Mesangial cell (primary cell): ENCODE measurements around a stretch of chr12.

GRCh38 chr12:124550636-124551172, 16.7 kb downstream of the NCOR2 start:
- RAMPAGE, long total RNA = no peak

- RAMPAGE, long total RNA = no peak
These were observed 108.5 kb downstream of the SCARB1 start for GRCh38 chr12:124755074-124755573.

GRCh38 chr12:124799939-124800442, 63.7 kb downstream of the SCARB1 start:
- RAMPAGE, long total RNA = no peak

- RAMPAGE, long total RNA = no peak
These were observed 3.7 kb upstream of the SCARB1 start for GRCh38 chr12:124867313-124867797.

- RAMPAGE, long total RNA = no peak
These were observed 1.2 kb downstream of the BRI3BP start for GRCh38 chr12:124994521-124995128.

- RAMPAGE, long total RNA = no peak
These were observed 36.4 kb upstream of the TMEM132B start for GRCh38 chr12:125149655-125150407.

DNA sequence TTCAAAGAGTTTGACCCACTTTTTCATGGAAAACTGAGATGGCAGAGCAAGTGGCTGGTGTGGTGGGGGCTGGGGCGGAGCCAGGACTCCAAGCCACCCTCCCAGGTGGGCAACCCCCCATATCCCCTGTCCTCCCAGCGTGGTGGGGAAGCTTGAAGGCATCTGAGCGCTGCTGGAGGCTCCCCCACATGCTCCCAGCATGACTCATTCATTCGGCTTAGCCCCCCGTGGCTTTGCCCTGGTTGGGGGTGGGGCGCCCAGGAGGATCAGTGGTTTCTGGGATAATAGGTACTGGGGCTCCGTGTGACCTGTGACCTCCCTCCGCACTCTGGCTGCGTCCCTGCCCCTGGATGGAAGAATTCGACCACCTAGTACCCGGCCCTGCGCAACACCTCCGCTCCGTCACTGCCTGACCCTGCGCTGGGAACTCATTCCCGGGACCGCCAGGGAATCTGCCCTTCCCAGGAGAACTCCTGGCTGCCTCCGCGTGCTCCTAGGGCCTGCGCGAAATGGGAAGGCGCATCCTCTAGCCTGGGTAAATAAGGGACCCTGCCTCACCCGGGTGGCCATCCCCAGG, 887 bp upstream of the TMEM132B start:
- RAMPAGE, long total RNA = no peak

DNA sequence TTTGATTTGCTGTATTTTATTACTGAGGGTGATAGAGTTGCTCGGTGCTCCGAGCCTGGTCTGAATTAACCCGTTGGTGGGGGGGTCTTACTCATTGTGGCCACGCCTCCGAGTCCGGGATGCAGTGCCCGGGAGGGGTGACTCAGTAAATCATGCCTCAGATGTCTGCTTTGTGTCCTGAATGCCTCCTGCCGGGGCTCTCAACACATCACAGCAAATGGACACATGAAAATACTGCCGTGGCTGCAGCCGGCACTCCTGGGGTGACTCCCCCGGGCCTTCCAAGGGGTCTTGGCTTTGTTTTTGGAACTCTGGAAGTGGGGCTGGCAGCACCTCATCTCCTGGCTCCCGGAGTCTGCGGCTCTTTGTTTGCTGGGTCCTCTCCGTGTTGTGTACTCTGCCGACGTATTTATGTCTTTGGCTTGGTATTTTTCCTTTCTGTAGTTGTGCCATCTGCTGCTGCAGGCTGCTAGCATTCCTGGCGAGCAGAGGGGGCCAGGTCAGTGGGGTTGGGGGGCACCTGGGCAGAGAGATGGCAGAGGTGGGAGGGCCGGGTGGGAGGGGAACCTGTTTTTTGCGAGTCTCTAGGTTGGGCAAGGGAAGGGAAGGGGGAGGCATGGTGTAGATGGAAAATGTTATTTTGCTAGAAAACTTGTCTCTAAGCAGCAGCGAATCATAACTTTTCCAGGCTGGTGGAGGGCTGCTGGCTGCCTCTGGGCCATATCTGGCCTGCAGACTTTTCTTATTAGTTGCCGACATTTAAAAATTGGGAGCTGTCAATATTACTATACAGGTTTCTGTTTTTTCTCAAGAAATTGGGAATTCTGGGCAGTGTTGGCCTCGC, 8.2 kb downstream of the TMEM132B start:
- RAMPAGE, long total RNA = no peak

- RAMPAGE, long total RNA = no peak
These were observed 154.7 kb downstream of the TMEM132B start for GRCh38 chr12:125340772-125341429.

DNA sequence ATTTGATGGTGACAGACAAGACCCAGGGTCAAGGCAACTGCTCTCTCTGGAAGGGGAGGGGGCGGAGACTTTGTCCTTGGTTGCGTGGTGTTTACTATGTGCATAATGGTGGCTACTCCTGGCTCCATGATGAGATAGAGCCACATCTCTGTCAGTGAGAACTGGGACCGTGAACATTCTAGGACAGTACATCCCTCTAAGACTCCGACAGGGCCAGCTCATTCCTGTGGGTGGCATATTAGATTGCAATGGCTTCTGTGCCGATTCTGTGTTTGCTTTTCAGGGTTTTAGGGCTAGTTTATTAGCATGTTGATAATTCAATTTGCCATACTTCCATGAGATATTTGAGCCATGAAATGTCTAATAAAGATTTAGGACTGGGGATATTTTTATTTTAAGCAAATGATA, 662.1 kb downstream of the TMEM132B start:
- RAMPAGE, long total RNA = no peak

DNA sequence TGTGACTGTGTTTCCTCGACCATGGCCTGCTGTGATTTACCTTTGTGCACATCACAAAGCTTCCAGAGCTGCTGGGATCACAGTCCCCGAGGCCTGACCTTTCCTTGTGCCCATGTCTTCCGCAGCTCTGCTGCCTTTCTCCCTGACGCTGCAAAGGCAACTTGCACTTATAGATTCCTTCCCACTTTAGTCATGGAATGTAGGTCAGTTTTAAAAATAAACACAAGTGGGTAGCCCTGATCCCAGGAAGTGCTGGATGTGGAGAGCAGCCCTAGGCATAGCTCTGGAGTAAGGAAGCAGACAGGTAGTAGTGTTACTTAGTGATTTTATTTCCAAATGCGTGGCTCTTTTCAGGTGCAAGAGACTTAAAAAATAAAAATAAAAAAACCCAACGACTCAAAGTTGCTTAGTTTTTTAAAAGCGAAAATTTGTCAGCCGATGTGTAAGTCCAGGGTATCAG, 704.8 kb downstream of the TMEM132B start:
- RAMPAGE, long total RNA = no peak

DNA sequence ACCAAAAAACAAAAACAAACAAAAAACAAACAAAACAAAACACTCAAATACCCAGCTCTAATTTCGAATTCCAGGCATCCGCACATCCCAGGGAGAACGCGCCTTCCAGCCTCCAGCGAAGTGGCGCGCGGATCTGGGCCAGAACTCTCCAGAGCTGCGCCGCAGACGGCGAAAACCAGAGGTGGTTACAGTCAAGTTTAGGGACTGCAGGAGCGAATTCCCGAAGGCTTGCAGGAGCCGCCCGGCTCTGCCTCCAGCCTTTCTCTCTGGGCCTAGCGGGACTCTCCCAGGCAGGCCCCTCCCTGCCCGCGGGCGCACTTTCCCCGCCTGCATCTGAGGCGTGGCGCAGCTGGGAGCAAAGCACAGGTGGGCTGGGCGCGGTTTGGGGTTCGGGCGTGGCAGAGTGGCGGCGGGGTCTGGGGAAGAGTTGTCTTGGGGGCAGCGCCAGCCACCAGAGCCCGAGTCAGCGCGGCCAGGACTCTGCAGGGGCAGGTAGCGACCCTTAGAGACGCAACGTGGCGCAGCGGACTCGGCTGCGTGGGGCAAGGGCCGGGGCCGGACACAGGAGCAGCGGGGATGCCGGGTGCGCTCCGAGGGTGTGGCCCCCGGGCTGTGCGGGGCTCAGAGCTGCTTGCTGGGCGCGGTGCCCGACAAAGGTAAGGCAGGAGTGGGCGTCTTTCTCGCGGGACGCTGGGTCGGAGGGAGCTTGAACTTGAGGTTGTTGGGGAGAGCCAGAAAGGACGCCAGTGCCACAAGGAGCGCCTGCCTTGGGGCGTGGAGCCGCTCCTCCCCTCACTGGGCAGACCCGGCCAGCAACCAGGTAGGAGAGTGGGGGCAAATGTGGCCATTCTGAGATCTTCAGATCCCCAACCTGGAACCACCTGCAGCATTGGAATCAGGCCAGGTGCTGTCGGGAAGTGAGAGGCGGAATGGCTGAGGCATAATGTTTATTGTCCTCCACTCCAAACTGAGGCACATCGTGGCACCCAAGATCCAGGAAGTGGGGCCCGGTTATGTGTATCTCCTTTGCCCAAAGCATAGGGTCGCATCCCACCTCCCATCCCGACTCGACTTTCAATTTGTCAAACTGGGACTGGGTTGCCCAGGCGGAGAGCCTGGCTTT, 1005.1 kb downstream of the TMEM132B start:
- RAMPAGE, long total RNA = no peak

DNA sequence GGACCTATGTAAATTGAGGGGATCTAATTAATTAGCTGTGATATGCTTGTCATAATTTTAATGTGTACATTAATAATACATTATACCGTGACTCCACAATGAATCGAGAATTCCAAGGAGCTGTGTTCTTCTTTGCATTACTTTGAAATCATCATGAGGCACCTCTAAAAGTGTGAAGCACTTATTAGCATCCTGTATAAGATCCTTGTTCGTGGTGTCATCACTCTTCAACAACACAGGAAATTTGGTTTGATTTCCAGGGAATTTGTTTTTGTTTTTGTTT, 1421.9 kb upstream of the TMEM132C start:
- RAMPAGE, long total RNA = no peak

DNA sequence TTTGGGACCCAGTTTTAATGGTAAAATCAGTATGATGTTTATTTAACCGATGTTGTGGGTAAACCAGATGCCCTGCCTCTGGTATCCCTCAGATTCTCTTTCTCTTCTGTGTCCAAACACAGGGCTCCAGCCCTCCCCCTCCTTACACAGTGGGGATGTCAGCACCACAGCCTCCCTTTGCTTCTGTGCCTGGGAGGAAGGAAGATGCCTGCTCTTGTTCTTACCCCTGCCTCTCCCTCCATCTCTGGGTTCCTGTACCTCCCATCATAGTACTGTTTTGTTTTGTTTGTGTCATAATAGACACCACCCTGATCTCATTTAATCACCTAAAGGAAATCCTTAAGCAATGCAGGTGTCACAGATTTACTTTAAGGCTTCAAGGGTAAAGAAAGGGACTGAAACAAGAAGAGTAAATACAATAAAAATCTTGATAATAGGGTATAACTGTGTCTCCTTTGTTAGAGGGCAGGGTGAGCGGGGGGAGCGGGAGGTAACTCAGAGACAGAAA, 1204.9 kb upstream of the TMEM132C start:
- RAMPAGE, long total RNA = no peak

- RAMPAGE, long total RNA = no peak
These were observed 1183.7 kb upstream of the TMEM132C start for GRCh38 chr12:127083212-127083751.

- RAMPAGE, long total RNA = no peak
These were observed 1100.9 kb upstream of the TMEM132C start for GRCh38 chr12:127165893-127166629.

- RAMPAGE, long total RNA = no peak
These were observed 950.0 kb upstream of the TMEM132C start for GRCh38 chr12:127316938-127317347.

DNA sequence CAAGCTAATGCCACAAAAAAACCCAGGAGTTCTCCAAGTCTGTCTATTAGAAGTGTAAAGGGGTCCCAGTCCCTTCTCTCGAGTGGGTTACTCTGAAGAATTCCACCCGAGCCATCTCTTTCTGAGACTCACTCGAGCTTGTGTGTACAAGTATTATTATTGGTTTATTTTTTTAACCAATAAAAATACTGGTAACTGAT, 437.5 kb upstream of the TMEM132C start:
- RAMPAGE, long total RNA = no peak

GRCh38 chr12:128191629-128192057, 75.3 kb upstream of the TMEM132C start:
- RAMPAGE, long total RNA = no peak

DNA sequence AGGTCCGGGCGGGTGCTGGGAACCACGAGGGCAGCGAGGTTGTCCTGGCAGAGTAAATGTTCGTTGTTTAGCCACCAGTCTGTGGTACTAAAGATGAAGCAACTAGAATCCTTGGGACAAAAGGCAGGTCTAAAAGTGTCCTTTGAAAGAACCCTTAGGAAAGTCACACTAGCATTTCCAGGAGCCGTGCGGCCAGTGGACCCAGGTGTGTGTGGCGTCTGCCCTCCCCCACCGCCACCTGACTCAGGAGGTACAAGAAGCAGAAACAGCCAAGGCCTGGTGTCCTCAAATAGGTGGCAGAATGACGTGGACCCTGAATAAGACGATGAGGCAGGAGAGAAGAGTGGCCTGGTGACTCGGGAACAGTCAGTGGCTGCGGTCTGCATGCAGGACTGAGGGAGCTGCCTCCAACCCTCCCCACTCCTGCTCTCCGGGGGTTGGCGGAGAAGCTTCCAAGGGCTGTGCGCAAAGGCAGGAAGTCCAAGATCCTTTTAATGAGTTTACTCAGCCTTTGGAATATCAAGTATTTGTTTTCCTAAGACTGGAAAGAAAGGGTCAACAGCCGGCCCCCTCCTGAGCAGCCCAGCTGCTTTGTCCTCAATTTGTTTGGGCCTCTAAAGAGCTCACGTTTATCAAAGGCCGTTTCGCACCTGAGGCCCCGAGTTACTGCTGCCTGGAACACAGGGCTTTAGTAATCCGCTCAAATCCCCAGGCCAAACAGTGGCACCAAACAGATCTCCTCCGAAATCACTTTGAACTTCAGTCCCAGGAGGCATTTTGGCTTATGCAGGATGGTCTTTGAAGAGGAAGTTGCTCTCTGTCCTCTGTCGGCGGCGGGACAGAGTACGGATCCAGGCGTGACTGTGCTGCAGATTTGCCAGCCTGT, 117.4 kb upstream of the FZD10 start:
- RAMPAGE, long total RNA = no peak